OCI-LY7 (cell line): ENCODE data around the genes MUC12 and MUC17.

- PRO-cap: no peak
- RAMPAGE, long total RNA: no peak
Observed at GRCh38 chr7:100725156-100725435, 4.8 kb downstream of the EPO start.

DNA sequence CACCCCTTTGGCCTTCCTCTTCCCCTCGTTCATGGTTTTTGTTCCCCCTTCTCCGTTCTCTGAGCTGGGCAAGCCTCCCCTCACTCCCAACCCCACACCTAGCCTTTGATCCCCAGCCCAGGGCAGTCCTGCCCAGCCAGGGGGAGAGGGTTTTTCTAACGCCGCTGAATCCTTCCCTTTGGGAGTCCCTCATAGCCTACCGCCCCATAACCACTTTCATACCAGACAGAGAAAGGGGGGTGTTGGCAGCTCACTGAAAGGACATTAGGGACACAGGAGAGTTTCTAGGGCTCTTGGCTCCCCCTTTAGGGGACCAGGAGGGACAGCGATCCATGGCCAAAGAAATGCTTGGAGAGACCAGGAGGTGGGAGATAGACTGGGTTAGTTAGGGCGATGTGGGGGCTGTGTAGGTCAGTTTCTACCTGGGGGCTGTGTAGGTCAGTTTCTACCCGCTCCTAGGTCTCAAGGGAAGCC, 1.4 kb downstream of the EPHB4 start:
- PRO-cap: no peak
- RAMPAGE, long total RNA: no peak

- PRO-cap: no peak
- RAMPAGE, long total RNA: no peak
Observed at GRCh38 chr7:100968543-100969108, 739 bp upstream of the MUC12 start.

DNA sequence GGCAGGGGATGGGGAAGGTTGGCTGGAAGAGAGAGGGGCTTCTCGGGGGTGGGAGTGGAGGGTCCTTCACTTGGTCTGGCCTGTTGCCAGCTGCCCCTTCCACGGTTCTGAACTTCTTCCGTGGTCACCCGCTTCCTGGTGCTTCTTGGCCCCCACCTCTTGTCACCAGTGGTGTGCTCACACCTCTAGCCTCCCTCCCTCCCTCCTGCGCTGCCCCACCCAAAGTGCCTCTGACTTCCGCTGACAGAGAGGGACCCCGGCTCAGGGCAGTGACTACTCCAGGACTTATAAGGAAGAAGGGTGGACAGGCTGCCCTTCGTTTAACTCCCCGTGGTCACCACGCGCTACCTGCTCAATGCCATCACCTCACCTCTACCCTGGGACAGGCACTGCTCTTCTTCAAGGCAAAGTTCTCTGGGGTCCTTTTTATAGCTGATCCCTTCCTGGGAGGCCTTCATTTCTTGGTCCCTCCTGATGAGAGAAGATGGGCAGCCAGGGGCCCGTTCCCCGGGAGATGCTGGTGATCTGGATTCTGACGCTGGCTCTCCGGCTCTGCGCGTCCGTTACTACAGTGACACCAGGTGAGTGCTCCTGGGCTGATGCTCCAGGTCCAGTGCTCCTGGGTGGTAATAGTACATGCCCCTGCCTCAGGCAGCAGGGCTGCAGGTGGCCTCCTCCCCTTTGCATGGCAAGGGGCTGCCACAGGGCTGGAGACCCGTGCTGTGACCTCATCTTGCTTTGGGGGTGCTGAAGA, at the start of gene MUC12:
MUC12 (plus strand) TSS at position 457 of the 754 bp plus-strand sequence.
- PRO-cap: no peak
- RAMPAGE, long total RNA: no peak

DNA sequence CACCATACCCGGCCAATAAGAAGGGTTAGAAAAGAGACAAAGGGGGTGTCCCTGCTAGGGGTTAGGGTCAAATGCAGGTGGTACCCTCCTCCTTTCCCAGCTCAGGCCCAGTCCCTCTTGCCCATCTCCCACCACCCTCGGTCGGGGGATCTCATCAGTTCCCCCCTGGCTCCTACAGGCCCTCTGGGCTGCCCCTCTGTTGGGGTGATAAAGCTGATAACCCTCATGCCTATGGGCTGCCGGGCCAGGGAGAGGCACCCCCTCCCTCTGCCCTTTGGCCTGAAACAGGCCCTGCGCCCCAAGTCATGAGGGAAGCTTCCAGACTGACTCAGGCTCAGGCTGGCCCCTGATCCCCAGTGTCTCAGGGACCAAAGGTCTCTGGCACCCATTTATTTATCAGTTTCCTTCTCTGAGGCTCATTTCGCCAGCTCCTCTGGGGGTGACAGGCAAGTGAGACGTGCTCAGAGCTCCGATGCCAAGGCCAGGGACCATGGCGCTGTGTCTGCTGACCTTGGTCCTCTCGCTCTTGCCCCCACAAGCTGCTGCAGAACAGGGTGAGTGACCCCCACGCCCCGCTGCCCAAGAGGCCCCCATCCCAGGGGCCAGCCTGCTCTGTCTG, at the start of gene MUC17:
MUC17 (plus strand) TSS at position 418 of the 619 bp plus-strand sequence.
- PRO-cap: no peak
- RAMPAGE, long total RNA: no peak

GRCh38 chr7:101088796-101089389, 3.6 kb downstream of the TRIM56 start:
- PRO-cap: no peak
- RAMPAGE, long total RNA: no peak

GRCh38 chr7:101104173-101104625, 18.9 kb downstream of the TRIM56 start:
- PRO-cap: no peak
- RAMPAGE, long total RNA: no peak

GRCh38 chr7:101137433-101138083, 10.7 kb downstream of the SERPINE1 start:
- PRO-cap: no peak
- RAMPAGE, long total RNA: no peak

- PRO-cap: bidirectional peak, plus-strand start at chr7:101163837, minus-strand start at chr7:101163645
- RAMPAGE, long total RNA: no peak
Observed at GRCh38 chr7:101163542-101164016, 1.8 kb downstream of the VGF start.

- PRO-cap: no peak
- RAMPAGE, long total RNA: no peak
Observed at GRCh38 chr7:101169789-101170317, 4.5 kb upstream of the VGF start.

GRCh38 chr7:101349104-101349690, 13.5 kb upstream of the COL26A1 start:
- PRO-cap: unidirectional peak, plus-strand start at chr7:101349486
- RAMPAGE, long total RNA: no peak

DNA sequence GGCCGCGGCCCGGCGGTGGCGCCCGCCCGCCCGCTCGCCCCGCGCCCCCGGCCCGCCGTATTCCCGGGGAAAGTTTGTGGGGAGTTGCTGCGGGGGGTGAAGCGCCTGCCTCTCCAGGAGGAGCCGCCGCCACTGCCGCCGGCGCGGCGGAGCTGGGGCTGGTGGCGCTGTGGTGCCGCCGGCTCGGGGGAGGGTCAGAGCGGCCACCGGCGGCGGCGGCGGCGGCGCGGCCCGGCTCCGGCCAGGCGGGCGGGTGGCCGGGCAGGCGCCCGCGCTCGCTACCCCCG, 933 bp upstream of the CUX1 start:
- PRO-cap: bidirectional peak, plus-strand start at position 191 of the sequence, minus-strand start at position 134 of the sequence
- RAMPAGE, long total RNA: no peak

GRCh38 chr7:101884878-101885569, 67.6 kb downstream of the CUX1 start:
- PRO-cap: bidirectional peak, plus-strand start at chr7:101885169, minus-strand start at chr7:101884968
- RAMPAGE, long total RNA: no peak

DNA sequence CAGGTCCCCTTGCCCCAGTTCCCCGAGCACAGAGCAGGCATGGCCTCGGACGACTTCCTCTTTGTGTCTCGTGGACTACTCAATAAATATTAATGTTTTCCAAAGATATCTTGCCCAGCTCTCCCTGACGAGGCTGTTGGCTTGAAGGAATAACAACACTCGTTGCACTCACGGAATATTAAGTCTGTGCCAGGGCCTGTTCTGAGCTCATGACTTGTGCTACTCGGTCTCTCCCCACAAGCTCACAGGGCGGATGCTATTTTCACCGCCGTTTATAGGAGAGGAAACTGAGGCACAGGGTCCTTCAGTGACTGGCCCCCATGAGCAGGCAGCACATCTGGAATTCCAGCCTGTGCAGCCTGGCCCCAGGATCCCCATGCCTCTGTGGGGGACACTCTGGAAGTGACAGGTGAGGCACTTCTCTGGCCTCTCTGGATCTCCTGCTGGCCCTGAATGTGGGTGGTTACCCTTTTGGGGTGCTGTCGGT, 68.3 kb downstream of the CUX1 start:
- PRO-cap: no peak
- RAMPAGE, long total RNA: no peak

DNA sequence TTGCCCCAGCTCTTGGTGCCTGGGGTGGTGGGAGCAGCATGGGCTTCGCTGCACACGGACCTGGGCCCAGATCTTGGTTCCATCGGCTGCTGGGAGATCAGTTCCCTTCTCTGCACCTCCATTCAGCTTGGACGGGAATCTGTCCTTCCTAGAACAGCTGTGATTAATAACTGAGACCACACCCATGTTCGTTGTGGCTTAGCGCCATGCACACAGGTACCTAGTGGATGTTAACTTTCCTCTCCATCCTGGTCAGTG, 125.3 kb downstream of the CUX1 start:
- PRO-cap: no peak
- RAMPAGE, long total RNA: no peak

DNA sequence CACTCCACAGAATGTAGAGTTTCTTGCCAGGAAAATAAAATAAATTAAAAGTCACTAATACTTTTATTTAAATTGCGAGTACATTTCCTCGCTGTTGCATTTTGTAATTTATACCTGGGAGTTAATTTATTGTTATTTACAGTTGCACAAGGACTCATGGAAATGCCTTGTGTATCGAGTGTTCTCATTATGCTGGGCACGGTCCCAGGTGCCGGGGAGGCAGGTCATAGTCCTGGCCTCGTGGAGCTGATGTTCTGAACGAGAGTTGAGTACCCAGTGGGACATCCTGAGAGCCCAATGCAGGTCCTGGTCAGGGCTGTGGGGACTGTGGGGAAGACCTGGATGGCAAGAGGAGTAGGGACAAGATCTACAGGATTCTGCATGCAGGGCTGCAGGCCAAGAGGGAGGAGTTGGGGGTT, 127.9 kb downstream of the CUX1 start:
- PRO-cap: no peak
- RAMPAGE, long total RNA: no peak

DNA sequence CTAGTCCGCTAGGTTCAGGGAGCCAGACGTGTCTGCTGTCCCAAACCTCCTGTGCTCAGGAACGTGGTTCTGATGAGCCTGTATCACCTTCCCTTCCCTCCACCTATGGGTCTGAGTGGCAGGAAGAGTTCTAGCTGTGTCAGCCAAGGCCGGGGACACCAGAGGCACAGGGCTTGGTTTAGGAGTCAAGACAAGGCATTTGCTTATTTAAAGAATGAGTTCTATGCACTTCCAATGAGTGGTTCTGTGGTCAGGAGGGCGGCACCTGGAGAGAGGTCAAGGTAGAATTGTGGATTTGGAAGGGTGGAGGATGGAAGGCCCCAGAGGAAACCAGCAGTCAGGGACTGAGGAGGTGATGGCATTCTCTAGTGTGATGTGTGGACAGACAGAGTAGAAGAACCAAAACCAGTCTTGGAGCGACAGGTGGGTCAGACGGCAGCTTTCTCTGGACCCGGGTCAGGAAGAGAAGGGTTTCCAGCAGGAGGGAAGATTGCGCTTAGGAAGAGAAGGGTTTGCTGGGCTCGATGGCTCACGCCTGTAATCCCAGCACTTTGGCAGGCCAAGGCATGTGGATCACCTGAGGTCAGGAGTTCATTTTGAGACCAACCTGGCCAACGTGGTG, 128.4 kb downstream of the CUX1 start:
- PRO-cap: no peak
- RAMPAGE, long total RNA: no peak

DNA sequence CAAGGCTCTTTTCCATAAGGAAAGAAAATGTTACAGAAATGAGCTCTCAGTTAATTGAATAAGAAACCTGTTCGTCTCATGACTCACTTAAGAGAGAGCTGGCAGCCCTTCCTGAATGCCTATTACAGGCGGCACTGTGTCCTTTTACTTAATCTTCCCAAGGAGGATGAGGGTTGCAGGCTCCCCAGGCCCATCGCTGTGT, 168.8 kb downstream of the CUX1 start:
- PRO-cap: no peak
- RAMPAGE, long total RNA: no peak

GRCh38 chr7:102125107-102125863, 161.4 kb upstream of the SH2B2 start:
- PRO-cap: no peak
- RAMPAGE, long total RNA: no peak

GRCh38 chr7:102146079-102146489, 140.6 kb upstream of the SH2B2 start:
- PRO-cap: no peak
- RAMPAGE, long total RNA: no peak